Hair follicle dermal papilla cell (primary cell): ENCODE measurements around a stretch of chr3.

GRCh38 chr3:69751151-69751576 lies 11.9 kb downstream of the MITF start:
- CAGE, long polyA plus RNA: no peak

- CAGE, long polyA plus RNA: no peak
Observed at GRCh38 chr3:69897835-69898710, 158.8 kb downstream of the MITF start.

DNA sequence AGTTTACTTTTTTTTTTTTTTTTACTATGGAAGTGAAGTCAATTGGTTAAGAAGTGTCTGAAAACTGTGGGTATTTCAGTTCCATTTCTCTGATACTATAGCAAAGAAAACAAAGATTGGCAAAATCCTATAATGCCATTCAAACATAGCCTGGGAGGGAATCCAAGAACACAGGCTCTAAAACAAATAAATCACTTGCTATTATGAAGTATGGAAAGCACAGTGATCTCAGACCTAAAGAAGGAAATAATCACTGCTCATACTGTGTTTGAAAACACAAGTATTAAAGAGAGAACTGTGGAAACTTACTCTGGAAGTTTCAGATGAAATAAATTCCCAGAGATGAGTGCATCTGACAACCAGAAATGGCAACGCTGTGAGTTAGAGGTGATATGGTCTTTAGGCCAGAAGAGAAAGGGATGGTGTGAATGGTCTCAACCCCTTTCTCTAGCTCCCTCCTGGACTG lies 272.4 kb downstream of the MITF start:
- CAGE, long polyA plus RNA: no peak

GRCh38 chr3:70832298-70832772 lies 519.9 kb upstream of the MDFIC2 start:
- CAGE, long polyA plus RNA: no peak

DNA sequence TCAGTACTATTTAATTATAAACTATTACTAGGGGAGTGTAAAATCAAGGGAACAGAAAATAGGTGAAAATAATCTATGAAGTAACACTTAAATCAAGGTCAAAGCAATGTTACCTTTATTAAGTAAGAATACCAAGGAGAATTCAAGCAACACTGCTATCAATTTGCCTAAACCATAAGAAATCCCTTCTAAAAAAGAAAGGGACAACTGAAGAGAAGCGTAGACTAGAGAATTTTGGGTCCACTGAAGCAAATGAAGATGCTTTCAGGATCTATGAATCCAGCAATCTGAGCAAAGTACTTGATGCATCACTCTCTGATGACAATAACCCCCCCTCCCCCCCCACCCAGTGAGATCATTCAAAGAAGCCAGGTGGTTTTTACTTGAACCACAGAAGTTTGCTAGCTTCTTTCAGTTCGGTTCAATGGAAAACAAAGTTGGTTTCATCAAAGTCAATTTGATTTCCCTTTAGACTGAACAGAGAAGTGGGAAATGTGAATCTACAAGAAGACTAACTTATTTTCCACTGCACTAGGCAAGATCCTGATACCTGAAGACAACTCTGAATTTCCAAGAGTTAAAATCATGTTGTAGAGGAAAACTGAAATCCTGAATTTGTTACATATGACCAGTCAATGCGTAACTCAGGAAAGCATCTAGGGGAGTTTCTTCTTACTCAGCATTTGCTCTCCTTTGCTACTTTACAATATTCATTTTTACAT lies 572.9 kb downstream of the FOXP1 start:
- CAGE, long polyA plus RNA: no peak

DNA sequence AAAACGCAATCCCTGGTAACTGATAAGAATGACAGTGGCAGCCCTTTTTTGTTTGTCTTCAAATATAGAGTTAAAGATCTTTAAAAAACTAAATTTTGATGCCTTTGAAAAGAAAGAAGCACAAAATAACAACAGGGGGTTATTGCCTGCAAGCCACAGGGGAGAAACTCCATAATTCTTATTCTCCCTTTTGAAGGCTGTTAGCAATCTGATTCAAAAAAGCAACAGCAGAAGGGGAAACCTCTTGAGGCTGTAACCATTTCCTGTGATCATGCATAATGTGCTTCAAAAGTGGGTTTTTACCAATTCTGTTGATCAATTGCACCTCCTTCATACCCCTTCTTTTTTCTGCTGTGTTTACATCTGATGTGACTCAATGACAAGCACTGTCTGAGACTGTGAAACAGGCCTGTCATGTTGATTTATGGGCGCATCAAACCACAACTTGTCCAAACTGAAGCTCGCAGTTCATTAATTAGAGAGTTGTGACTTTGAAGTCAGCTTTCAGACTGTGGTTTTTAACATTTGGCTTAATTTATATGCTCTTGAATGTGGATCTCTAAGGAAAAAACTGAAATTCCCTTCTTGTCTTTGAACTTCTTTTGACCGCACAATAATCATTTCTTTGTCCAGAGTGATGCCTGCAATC lies 533.0 kb downstream of the FOXP1 start:
- CAGE, long polyA plus RNA: no peak

DNA sequence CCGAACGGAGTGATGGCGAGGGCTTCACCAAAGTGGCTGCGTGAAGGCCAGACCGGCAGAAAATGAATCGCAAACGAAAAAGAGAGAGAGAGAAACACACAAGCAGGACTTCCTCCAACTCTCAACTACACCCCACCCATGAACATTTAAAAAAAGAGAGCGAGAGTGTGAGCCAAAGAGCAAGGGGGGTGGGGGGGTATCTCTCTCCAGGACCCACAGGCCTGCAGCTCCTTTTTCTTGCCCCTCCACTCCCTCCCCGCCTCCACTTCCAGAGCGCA lies 519.2 kb downstream of the FOXP1 start:
- CAGE, long polyA plus RNA: no peak

GRCh38 chr3:71112416-71112969 lies 471.0 kb downstream of the FOXP1 start:
- CAGE, long polyA plus RNA: no peak

GRCh38 chr3:71171981-71172576 lies 411.4 kb downstream of the FOXP1 start:
- CAGE, long polyA plus RNA: no peak

- CAGE, long polyA plus RNA: no peak
Observed at GRCh38 chr3:71243268-71243803, 340.2 kb downstream of the FOXP1 start.

DNA sequence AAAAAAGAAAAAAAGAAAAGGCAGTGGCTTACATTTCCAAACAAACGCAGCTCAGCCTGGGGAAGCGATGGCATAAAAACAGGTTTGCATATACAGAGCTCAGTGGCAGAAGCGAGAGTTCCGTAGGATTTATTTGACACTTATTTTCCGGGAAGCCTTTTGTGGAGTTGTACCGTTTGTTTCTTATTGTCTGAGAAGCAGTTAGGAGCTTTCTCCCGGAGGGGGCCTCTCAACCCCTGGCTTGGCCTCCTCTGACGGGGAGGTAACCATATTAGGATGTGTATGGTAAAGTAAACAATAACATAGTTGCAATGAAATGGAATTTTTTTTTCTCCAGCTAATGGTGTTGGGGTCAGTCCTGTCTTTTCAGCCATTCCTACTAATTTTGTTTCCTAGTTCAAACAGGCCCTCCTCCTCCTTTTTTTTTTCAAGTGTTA lies 338.5 kb downstream of the FOXP1 start:
- CAGE, long polyA plus RNA: no peak

GRCh38 chr3:71254079-71254786 lies 329.3 kb downstream of the FOXP1 start:
- CAGE, long polyA plus RNA: no peak

GRCh38 chr3:71276326-71276989 lies 307.1 kb downstream of the FOXP1 start:
- CAGE, long polyA plus RNA: no peak

DNA sequence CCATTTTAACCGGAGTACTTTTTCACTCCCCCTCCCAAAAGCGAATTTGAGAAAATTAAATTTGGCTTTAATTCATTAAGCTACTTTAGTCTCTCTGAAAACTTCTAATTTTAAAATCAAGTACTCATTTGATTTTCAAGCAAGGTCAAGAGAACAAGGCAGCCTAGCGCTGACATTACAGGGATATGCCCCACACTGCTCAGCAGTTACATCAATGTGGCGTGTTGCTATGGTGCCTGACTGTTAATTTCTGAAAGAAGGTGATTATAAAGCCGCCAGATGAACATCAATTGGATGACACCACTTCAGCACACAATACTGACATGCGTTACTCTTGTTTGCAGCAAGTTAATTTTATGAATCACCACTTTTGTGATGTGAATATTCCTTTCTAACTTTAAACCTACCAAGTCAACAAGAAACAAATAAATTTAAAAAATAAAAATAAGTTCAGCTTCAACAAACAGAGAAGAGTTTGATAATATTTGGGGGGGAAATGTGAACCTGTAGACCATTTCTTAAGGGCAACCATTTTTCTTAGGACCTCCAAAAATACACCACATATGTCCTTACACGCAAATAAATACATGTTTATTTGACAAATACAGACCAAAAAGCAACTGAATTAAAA lies 284.3 kb downstream of the FOXP1 start:
- CAGE, long polyA plus RNA: no peak

DNA sequence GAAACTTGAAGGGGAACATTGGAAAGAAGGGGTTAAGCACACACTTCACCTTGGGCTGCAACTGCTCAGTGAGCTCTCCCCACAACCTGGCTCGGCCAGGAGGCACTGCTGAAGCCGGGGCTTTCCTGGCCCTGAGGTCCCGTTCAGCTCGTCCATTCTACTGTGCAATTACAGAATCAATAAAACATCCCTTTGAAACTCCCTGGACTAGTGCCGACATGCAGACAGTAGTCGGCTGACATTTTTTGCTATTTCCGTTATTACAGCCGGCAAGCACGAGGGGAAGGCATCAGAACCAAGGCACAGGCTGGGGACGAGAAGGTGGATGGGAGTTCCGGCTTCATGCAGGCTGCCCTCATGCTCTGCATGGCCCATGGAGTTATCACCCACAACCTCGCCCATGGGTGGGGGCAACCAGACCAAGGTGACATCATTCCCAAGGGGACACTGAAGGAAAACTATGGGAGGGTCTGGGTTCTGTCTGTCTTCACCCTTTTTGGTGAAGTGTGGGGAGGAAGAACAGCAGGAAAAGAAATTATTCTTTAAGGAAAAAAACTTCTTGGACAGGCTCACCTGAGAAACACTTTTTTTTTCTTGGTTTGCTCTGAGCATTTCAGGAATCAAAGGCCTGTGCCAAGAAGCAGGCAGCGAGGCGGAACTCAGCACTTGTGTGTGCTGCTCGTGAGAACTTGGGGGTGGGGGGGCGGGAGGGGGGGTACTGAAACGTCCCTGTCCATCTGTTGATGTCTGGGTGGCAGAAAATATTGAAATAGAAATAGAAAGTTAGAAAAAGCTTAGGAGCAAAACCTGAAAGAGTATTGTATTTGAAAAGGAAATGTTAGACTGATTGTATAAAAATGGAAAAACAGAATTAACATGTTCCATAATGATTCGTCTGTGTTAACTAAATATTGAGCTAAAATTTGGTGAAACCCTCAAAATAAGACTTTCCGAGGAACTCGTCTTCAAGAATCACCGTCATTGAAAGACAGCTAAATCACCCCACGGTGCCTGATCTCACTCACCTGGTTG lies 154.4 kb downstream of the FOXP1 start:
- CAGE, long polyA plus RNA: no peak

GRCh38 chr3:71443826-71444791 lies 139.4 kb downstream of the FOXP1 start:
- CAGE, long polyA plus RNA: no peak

- CAGE, long polyA plus RNA: no peak
Observed at GRCh38 chr3:71547655-71548237, 35.8 kb downstream of the FOXP1 start.

DNA sequence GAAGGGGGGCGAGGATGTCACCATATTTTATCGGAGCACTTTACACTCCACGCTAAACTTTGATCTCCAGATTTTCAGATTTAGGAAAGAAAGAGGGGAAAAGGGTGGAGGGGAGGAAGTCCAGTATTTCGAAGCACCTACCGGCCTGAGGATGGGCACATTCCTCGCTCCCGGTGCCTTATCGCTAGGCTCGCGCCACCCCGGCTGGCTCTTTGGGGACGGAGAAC lies 2.4 kb downstream of the FOXP1 start:
- CAGE, long polyA plus RNA: no peak

DNA sequence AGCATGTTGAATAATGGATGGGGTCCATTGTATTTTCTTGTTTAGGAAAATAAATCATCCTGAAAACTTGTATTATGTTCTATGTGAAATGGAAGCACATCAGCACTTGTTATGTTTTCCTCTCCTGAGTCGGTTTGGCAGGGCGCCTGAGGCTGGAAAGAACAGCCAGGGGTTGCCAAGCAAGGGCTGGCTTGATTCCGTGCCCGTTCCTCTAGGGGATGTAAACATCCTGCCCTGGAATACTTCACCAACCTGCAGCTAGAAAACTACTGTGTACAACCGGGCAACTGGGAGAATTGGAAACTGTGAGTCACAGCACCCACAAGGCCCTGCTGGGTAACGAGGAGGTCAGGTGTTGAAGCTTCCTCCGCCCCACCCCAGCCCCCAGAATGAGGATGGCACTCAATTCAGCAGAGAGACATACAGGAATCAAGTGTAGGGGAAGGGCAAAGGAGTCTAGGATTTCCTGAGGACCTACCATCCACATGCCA lies 67.1 kb downstream of the EIF4E3 start:
- CAGE, long polyA plus RNA: no peak

- CAGE, long polyA plus RNA: no peak
Observed at GRCh38 chr3:71694907-71695555, 30.2 kb downstream of the EIF4E3 start.